LUHMES (cell line): ENCODE measurements around a stretch of chr5.

DNA sequence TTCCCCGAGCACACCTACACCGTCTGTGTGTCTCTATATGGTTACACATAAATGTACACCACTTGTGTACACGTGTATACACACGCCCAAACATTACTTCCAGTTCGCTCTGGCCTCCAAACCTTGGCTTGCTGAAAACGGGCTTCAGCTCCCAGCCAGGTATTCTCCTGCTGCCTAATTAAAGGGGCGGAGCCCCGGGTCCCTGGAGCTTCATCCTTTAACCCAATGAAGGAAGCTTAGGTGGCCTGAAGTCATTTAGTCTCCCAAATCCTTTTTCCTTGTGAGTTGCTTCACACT is 4.6 kb downstream of the ISL1 start:
- PRO-cap, result no peak

- PRO-cap, result no peak
Observed at GRCh38 chr5:52813874-52814077, 26.1 kb downstream of the ITGA1 start.

DNA sequence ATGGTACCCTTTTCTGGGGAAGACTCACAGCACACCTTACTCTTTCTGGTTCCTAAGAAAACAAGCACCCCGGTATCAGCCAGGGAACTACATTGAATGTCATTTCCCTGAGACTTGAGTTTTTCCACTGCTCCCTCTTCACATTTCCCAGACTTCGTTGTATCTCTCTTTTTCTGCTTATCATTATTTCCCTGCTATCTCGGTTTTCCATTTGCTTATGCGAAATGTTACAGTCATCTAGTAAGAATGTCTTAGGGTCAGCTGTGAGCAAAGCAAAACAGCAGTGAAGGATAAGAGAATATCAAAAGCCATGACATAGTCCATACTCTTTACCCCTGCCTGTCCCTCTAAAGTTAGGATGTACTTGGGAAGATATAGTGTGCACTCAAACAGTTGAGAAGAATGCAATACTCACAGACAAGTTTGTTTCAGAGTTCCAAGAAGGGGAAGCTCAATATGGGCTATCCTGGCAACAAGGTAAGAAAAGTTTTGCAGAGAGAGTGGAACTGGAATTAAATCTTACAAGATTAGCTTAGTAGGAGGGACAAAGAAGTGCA is 88.8 kb downstream of the ITGA1 start:
- PRO-cap, result no peak

DNA sequence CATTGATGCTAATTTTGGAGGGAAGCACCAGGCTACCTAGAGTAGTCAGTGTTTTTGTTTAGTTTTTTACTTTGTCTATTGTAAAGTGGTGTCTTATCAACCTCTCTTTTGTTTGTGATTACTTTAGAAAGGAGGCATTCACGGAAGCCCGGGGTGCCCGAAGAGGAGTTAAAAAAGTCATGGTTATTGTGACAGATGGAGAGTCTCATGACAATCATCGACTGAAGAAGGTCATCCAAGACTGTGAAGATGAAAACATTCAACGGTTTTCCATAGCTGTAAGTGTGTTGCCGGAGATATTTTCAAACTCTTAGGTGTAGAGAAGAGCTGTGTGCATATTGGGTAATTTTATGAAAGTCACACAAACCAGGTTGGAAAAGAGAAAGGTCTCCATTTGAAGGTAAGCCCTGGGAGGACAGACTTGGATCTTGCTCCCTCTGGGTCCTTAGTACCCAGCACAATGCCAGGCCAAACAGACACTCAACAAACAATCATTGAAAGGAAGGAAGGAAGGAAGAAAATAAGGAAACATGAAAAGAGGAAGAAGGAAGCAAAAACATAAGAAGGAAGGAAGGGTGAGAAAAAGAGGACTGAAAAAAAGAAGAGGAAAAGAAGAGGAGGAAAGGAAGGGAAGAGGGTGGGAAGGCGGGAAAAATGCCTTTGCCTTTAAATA is 100.1 kb downstream of the ITGA1 start:
- PRO-cap, result no peak

DNA sequence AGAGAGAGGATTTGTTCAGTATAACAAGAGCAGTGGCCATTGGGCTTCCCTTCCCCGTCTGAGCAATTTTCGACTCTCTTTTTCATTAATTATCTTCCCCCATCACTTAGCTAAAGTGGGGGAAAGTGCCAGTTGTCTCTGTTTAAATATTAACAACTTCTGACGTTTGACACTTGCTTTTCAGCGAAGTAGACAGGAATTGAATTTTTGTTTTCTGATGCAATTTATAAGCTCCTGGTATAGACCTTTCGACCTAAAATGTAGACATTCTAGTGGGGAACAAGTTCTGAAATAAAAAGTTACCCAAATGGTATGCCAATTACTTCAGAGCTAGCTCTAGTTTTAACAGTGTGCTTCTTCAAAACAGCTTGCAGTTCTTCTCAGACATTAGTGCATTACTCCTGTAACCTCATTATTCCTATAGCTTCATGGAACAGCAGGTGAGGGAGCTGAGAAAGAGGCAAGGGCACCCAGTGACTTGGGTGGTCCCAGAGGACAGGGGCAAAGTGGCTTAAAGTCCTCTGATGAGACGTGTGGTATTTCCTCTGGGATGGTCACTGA is 100.7 kb upstream of the ITGA2 start:
- PRO-cap, result no peak

DNA sequence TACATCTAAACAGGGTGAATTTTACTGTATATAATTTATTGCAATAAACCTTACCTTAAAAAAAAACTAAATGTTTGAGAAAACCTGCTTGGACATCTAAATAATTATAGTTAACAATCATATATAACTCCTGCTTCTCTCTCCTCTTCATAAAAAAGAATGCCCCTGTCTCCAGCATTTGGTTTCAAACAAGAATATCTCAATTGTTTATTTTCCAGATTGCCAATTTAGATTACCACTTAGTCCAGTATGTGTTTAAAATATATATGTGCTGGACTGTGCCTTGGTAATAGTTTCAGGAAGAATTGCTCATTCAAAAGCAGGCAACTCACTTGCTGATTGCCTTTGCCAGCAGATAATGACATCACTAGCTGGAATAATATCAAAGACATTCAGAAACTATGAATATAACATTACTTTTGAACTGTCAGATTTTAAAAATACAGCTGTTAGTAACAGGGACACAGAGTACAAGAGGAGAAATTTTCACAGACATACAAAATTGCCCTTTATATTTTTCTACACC is 96.1 kb upstream of the ITGA2 start:
- PRO-cap, result no peak

DNA sequence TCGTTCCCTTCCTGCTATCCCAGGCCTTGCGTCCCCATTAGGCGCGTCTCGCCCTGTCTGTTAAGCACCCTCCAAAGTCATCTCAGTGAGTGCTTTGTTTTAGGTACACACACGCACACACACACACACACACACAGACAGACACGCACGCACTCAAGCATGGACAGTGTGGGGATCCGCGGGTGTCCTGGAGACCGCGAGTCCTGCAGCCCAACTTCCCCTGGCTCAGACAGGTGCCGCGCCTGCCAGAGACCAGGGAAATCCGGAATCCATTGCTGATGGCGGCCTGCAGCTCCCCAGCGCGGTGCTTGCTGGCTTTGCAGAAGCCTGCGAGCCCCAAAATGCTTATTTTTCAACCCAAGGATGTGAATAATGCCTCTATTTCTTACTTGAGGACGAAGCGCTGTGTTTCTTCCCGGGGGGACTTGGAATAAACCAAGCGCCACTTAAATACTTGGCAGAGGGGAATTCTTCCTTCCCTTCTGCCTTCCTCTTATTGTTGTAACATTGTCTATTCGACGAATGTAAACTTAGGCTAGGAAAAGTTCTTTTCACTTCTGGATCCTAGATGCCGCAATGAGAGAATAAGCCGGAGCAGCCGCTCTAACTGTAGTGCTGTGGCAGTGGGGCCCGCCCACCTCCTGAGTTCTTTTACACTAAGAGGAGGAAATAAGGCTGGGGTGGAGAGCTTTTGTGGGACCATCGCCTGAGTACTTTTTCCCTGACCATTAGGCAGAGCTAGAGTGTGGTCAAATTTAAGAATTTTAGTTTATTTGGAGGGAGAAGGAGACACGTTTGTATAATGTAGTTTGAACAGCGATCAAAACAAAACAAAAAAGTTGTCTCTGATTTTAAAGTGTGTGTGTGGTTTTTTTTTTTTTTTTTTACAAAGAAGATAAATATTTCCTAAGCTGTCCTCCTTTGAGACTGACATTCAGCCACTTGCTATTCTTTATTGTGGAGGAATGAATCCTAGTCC is 838 bp downstream of the ITGA2 start:
- PRO-cap, result no peak

GRCh38 chr5:52994901-52995471 is 5.8 kb downstream of the ITGA2 start:
- PRO-cap, result no peak

GRCh38 chr5:53477124-53477466 is 3.3 kb upstream of the FST start:
- PRO-cap, result no peak

- PRO-cap, result no peak
Observed at GRCh38 chr5:53478417-53479037, 1.9 kb upstream of the FST start.

DNA sequence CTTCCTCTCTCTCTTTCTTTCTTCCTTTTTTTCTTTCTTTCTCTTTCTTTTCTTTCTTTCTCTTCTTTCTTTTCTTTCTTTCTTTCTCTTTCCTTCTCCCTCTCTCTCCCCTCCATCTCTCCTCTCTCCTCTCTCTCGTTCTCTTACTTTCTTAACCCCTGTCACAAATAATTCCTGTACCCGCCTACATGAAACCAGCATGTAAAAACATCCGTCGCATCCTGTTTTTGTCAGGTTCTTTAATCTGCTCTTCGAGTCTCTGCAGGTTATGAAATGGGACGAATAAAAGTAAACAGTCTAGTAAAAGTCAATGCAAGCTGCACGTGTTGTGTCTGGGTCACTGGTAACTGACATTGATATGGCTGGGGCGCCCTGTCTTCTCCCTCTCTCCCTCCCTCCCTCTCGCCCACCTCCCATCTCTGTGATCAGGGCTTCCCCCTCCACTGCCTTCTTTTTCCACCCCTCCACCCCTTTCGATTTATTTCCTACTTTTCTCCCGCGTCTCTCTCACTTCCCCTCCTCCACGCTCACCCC is 1.9 kb downstream of the FST start:
- PRO-cap, result no peak

DNA sequence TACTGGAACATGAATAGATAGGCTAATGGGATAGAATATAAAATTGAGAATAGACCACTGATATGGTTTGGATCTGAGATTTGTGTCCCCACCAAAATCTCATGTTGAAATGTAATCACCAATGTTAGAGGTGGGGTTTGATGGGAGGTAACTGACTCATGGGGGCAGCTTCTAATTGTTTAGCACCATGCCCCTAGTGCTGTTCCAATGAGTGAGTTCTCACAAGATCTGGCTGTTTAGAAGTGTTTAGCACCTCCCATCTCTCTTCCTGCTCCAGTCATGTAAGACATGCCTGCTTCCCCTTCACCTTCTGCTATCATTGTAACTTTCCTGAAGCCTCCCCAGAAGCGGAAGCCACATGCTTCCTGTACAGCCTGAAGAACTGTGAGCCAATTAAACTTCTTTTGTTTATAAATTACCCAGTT is 170.4 kb downstream of the NDUFS4 start:
- PRO-cap, result no peak

DNA sequence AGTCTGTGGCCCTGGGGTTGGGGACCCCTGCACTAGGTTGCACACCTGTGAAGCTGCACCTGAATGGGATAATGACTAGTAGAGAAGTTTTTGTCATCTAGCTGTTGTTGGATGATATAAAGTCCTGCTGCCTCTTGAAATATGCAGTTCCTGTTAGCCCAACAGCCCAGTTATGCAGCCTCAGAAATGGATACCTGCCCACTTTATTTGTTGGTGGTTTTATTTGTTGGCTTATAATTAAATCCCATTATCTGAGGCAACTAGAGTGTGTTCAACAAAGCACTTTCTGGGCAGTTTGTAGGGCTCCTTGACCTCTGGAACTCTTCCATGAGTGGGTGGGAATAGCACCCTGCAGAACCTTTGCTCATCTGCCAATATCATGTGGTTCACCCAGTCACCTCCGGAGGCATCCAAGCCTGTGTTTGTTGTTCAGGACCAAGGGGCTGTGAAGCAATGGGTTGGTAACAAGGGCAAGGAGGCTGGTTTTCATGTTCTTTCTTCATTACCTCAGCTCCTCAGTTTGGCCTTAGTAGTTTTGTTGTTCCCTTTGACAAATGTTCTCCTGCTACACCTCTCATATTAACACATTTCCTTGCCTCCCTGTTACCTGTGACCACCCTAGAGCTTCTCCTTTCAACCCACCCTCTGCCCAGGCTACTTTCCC is 313.9 kb downstream of the NDUFS4 start:
- PRO-cap, result no peak

- PRO-cap, result no peak
Observed at GRCh38 chr5:53926600-53927213, 366.3 kb downstream of the NDUFS4 start.

- PRO-cap, result no peak
Observed at GRCh38 chr5:54003986-54004315, 306.4 kb downstream of the ARL15 start.

GRCh38 chr5:54050755-54051298 is 259.5 kb downstream of the ARL15 start:
- PRO-cap, result no peak

- PRO-cap, result no peak
Observed at GRCh38 chr5:54168323-54169020, 141.9 kb downstream of the ARL15 start.

GRCh38 chr5:54325516-54326273 is 15.3 kb upstream of the ARL15 start:
- PRO-cap, result no peak

- PRO-cap, result no peak
Observed at GRCh38 chr5:54581228-54581921, 63.8 kb downstream of the SNX18 start.

- PRO-cap, result no peak
Observed at GRCh38 chr5:54587286-54587760, 69.8 kb downstream of the SNX18 start.